ENCODE data around the gene GPR142.

DNA sequence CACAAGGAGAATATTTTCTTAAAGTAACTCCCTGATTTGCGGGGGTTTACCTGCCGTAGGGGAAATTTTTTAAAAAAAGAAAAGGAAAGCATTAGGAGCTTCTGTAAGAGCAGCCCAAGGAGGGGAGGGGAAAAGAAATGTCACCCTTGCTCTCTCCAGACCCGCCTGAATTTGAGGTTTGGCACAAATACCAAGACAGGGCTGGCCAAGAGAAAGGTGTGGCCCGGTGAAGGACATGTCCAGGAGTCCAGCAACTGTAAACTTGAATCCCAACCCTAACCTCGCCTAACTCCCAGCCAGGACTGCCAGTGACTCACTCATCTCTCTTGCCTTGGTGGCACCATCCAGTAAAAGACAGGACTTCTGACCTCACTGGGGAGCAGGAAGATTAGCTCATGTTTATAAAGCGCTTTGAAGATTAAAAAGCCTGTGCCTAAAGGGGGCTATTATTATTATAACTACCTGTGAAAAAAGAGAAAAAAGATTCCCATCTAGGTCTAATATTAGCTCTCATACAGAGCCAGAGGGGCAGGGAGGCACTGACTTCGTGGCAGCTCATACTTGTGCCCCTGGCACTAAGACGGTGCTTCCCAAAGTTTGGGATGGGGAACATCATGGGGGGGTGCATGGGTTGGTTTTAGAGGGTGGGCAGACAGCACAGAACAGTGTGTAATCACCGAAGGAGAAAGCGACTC is 335.3 kb downstream of the SOX9 start:
- RRBS, result no CpG with 5 or more reads among the region's 10 CpGs

DNA sequence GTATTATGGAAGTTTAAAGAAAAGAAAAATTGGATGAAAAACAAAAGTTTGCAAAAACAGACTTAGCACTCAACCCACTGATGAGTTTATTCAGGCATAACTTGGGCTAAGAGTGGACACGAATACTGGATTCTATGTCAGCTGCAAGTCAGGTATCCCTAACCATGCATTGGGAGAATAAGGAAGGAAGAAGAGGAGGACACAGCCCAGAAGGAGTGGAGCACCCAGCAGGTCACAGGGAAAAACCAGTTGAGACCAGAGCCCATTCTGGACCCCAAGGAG is 457.4 kb downstream of the SOX9 start:
- RRBS, result no CpG with 5 or more reads among the region's 1 CpG

GRCh38 chr17:72588778-72589742 is 468.2 kb downstream of the SOX9 start:
- RRBS, result no CpG with 5 or more reads among the region's 17 CpGs

DNA sequence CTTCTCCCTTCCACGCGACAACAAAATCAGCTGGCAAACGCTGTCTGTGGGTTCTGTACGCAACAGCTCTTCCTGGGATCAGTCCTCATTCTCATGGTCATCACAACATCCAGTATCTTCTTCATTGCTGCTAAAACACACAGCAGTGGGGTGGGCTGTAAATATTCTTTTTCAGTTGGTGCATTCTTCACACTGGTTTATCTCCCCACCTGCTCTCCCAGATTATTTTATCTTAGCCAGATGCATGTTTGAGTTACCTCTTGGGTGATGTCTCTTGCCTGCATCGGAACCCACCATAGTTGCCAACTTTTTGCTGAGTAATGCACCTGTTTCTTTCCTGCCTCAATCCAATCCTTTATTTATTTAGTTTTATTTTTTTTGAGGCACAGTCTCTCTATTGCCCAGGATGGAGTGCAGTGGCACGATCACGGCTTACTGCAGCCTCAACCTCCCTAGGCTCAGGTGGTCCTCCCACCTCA is 363.6 kb downstream of the SLC39A11 start:
- RRBS, result no CpG with 5 or more reads among the region's 7 CpGs

DNA sequence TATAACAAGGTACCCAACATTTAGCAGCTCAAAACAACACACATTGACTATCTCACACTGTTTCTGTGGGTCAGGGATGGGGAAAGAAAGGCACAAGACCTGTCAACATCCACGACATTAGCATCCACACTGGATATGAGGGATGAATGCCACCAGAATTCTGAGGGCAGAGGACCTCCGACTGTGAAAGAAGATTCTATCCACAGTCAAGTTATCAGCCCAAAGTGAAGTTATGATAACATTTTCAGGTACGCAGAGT is 297.8 kb downstream of the SLC39A11 start:
- RRBS, result no CpG with 5 or more reads among the region's 3 CpGs

- RRBS, result no CpG with 5 or more reads among the region's 3 CpGs
Measured at GRCh38 chr17:73089954-73090179, 2.6 kb downstream of the SLC39A11 start.

- RRBS, result no CpG with 5 or more reads among the region's 15 CpGs
Measured at GRCh38 chr17:73156147-73156591, 8.6 kb upstream of the SSTR2 start.

- RRBS, result no CpG with 5 or more reads among the region's 3 CpGs
Measured at GRCh38 chr17:73298449-73298825, 13.4 kb downstream of the CDC42EP4 start.

DNA sequence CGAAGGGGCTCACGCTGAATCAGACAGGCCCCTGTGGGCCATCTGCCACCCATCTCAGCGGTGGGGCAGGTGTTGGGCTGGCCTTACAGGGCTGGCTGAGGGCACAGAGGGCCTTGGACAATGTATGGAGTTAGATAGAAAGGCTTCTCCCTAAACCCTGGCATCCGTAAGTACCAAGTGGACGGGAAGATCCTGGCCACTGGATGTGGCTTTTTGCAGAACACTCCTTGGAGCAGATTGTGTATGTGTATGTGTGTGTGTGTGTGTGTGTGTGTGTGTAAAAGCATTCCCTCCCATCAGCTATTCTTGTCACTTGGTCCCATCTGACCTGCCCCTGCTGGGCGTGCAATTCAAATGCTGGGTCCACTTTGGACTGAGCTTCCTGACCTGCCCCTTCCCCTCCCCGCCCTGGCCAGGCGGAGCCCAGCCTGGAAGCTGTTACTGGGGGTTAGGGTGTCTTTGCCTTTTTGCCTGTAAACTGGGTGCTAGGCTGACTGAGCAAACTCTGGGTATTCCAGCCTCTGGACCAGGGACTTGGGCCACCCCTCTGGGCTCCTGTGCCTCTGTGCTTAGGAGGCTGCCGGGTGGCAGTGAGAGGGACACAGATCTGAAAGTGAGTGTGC is 25.1 kb upstream of the CDC42EP4 start:
- RRBS, result no CpG with 5 or more reads among the region's 9 CpGs

GRCh38 chr17:73474350-73474797 is 162.6 kb upstream of the CDC42EP4 start:
- RRBS, result no CpG with 5 or more reads among the region's 9 CpGs

GRCh38 chr17:73480518-73481204 is 163.6 kb downstream of the SDK2 start:
- RRBS, result no CpG with 5 or more reads among the region's 7 CpGs

DNA sequence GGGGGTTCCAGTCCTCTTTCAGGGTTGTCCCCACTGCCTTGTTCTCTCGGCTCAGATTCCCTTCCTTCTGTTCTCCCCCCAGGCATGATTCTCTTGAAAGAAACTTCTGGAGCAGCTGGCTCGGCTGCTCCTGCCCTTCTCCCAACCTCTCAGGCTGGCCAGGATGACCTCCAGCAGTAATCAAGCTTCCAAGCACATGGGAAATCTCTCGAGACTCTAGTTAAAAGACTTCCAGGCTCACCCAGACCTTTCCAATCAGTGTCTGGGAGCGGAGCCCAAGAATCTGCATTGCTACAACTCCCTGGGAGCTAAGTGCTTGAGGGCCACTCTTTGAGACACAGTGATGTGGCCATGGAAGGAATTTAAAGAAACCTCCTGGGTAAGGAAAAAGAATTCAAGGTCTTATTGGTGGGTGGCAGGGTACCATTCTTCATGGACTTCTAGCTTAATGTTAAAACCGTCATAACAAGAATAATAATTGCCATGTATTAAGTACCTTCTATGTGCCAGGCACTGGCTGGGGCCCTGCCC is 3.4 kb downstream of the SDK2 start:
- RRBS, result no CpG with 5 or more reads among the region's 5 CpGs

DNA sequence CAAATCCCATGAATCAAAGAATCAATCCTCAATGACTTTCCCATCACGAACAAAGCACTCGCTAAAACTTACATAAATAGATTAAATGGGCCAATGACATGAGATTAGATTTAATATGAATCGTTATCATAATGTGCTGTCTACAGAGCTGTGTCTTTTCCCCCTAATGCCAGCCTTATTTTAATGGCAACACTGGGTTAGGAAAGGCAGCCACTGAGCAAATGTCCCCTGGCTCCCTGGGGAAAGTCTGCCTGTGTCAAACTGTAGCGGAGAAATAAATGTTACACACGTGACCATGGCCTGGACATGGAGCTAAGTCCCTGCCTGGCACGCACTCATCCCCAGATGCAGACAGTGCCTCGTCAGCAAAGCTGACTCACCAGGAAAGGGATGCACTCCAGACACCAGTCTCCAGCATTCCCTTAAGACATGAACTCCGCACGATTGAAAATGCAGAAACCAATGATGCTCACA is 61.3 kb upstream of the SDK2 start:
- RRBS, result no CpG with 5 or more reads among the region's 9 CpGs

DNA sequence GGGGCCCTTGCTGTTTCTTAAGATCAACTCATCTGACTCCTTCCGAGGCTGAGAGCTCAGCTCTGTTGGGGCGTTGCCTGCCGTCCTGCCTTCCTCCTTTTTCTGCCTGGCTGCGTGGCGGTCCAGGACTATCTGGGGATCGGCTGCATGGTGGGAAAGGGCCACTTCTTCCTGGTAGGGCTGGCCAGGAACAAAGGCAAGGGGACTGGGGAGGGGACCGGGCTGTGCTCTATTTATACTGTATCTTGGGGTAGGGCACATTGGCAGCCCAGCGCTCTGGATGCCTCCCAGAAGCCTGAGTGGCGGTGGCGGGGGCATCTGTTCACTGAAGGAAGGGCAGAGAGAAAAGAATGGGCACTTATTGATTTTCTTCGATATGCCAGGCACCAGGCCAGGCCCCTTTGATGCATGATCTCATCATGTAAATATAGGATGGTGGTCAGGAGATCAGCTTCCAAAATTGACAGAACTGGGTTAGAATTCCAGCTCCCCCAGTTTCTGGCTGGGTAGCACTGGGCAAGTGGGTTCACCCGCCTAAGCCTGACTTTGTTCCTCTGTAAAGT is 103.4 kb upstream of the SDK2 start:
- RRBS, result no CpG with 5 or more reads among the region's 12 CpGs

- RRBS, result no CpG with 5 or more reads among the region's 8 CpGs
Measured at GRCh38 chr17:73749874-73750280, 105.6 kb upstream of the SDK2 start.

- RRBS, result no CpG with 5 or more reads among the region's 7 CpGs
Measured at GRCh38 chr17:74044948-74045312, 158.5 kb upstream of the RPL38 start.

GRCh38 chr17:74213844-74214445 is 574 bp downstream of the TTYH2 start:
- RRBS, result 0% methylated on average over 4 of the region's 34 CpGs

DNA sequence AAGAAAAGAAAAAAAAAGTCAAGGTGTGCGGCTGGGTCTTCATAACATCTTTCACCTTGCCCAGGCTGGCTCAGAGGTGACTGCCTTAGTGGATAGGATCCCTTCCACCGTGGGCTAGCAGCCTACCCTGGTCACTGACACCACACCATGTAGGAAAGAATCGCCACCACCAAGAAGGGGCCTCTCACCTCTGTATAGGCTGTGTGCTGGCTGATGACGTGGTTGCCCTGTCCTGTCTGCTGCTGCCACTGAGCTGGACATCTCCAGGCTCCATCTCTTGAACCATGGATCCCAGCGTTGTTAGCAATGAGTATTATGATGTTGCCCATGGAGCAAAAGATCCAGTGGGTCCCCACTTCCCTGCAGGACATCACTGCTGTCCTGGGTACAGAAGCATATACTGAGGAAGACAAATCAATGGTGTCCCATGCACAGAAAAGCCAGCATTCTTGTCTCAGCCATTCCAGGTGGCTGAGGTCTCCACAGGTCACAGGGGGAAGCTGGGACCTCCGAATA is at the start of gene GPR142:
TSS of gene GPR142 (plus strand) at position 307 of the 516 bp plus-strand sequence.
- RRBS, result no CpG with 5 or more reads among the region's 6 CpGs

- RRBS, result no CpG with 5 or more reads among the region's 12 CpGs
Measured at GRCh38 chr17:74379358-74379838, 12.1 kb downstream of the GPR142 start.